Aortic smooth muscle cell (primary cell): Measurements from ENCODE around the genes GSX2, SRD5A3 and TMEM165.

GRCh38 chr4:54099835-54101199, at the start of gene GSX2:
Gene GSX2, plus strand, starts transcription at chr4:54100163.
- RRBS = under 1% methylated on average over 22 of the region's 114 CpGs

DNA sequence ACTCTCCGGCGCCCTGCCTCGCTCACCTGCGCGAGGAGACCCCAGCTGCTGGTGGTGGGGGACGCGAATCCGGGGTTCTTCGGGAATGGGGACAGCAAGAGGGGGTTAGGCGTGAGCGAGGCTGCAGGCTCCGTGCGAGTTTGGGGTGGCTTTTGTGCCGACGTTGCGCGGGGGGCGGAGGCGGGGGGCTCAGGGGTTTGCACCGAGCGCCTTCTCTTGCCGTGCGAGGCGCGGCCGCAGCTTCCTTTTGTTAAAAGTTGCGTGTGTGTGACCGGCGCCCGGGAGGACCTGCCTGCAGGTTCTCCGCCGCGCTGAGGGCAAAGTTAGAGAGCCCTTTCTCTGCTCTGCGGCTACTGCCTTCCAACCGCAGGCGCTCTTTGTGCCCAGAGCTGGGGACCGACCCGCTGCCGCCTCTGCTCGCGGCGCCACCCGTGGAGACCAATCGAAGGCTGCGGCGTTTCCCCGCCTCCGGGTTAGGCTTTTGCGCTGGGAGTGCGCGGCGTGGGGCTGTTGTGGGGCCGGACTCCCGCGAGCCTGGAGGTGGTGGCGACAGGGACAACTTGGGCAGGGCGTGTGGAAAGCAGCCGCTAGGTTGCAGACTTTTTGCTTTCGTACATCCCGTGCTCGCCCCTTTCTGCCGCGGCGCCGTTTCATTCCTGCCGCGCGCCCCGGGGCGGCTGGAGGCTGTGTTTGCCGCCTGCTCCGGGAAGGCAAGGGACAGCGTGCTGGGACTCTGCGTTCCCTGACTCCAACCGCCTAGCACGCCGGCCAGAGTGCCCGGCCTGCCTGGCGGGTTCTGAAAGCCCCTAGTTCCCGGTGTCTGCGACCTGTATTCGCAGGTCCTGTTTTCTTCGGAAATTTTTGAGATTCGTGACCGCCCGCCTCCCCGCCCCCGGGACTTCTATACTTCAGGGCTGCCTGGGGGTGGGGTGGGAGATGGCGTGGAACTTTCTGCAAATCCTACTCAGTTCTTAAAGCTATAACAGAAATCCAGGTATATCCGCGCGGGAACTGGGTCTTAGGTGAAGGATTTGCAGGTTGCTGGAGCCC, 804 bp downstream of the KIT start:
- RRBS = 2% methylated on average over 28 of the region's 92 CpGs

- RRBS = 1% methylated on average over 30 of the region's 100 CpGs
Measured at GRCh38 chr4:55345811-55346923, at the start of gene SRD5A3. Gene SRD5A3, plus strand, starts transcription at chr4:55346242.

- RRBS = 1% methylated on average over 60 of the region's 96 CpGs
Measured at GRCh38 chr4:55395237-55396276, at the start of gene TMEM165. Gene TMEM165, plus strand, starts transcription at chr4:55395957.

DNA sequence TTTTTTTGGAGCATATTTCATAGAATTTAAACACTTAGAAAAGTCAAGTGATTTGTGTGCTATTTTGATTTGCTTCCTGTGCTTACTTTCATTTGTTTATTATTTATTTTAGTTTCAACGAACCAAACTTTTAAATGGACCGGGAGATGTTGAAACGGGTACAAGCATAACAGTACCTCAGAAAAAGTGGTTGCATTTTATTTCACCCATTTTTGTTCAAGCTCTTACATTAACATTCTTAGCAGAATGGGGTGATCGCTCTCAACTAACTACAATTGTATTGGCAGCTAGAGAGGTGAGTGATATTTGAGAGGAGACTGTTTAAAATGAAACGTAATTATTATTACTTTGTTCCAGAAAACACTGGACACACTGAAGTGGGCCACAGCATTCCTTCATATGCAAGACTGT, 21.9 kb downstream of the TMEM165 start:
- RRBS = no CpG with 5 or more reads among the region's 5 CpGs

DNA sequence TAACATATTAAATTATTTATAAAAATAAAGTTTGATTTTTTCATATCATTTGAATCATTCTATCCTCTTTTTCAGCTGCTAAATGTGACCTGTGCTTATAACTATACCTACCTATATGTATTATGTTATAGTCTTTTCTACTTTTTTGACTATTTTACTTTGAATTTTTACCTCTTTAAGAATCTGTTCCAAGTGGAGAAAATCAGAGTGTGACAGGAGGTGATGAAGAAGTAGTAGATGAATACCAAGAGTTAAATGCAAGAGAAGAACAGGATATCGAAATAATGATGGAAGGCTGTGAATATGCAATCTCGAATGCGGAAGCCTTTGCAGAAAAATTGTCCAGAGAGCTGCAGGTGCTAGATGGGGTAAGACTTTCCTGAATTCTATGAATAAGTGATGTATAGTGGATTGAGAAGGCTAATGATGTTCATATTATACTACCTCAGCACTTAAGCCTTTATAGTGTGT, 14.7 kb downstream of the EXOC1 start:
- RRBS = no CpG with 5 or more reads among the region's 3 CpGs

DNA sequence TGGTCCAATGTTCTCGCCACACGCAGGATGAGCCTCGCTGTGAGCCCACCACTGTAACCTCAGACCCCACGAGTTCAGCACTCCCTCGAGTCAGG, 288 bp upstream of the CRACD start:
- RRBS = no CpG with 5 or more reads among the region's 5 CpGs

GRCh38 chr4:56212637-56213180, 163.8 kb downstream of the CRACD start:
- RRBS = no CpG with 5 or more reads among the region's 2 CpGs

DNA sequence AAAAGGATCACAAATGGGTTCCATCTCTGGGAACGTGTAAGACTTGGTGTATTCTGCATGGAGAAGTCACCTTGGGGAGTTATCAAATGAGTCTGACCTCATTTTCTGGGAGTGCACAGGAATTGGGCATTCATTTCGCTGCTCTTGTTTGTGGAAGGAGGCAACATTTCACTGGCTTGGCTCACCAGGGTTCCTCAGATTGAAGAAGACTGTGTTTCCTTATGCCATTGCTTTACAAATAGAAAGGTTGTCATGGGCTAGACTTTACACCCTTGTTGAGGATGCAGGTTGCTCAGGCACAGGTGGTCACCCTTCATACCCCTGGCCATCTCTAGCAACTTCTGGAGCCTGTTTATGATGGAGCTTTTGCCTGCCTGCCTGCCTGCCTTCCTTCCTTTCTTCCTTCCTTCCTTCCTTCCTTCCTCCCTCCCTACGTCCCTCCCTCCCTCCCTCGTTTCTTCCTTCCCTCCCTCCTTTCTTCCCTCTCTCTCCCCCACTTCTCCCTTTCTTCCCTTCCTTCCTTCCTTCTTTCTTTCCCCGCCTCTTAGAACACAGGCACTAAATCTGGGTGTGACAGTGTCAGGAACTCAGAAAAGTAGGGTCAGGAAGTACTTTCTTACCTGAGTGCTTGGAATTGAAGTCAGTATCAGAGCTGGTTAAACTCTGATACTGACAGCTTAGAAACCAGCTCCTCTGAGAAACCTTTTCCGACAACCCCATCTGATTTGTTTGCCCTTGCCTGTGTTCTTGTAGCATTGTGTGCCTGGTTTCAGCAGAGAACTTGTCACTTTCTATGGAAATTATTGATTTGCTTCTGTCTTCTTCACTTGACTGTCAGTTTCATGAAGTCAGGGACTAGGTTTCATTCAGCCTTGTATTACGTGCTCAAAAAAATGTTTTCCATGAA, 114.1 kb downstream of the AASDH start:
- RRBS = no CpG with 5 or more reads among the region's 7 CpGs

DNA sequence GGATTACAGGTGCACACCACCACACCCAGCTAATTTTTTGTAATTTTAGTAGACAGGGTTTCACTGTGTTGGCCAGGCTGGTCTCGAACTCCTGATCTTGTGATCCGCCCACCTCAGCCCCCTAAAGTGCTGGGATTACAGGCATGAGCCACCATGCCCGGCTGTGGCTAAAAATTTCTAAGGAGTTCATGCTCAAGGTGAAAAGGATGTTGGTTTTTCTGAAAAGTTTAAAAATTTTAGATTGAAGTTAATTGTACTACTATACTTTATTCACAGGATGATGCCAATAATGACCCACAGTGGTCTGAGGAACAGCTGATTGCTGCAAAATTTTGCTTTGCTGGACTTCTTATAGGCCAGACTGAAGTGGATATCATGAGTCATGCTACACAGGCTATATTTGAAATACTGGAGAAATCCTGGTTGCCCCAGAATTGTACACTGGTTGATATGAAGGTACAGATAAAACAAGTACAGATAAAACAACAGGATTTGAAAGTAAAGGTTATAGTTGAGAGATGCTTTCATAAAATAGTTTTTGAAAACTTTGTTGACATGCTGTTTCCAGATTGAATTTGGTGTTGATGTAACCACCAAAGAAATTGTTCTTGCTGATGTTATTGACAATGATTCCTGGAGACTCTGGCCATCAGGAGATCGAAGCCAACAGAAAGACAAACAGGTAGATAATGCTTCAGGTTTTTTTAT, 12.2 kb downstream of the PAICS start:
- RRBS = no CpG with 5 or more reads among the region's 4 CpGs

DNA sequence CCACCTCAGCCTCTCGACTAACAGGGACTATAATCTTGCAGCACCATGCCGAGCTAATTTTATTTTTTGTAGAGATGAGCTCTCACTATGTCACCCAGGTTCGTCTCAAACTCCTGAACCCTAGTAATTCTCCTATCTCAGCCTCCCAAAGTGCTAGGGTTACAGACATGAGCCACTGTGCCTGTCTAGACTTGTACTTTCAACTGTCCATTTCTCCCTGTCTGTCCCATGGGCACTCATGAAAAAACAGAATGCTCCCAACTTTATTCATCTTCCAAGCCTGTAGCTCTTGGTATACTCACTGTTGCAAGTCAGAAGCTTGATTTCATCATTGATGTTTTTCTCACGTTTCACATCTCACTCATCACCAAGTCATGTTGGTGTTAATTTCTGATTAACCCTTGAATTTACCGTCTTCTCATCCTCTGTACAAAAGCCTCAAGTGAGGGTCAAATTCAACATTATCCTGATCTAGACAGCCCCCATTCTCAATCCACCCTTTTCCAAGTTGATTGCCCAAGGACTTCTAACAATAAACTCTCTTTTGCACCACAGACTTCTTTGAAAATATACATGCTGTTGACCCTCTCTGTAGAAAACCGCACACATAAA, 7.3 kb upstream of the SRP72 start:
- RRBS = no CpG with 5 or more reads among the region's 6 CpGs

DNA sequence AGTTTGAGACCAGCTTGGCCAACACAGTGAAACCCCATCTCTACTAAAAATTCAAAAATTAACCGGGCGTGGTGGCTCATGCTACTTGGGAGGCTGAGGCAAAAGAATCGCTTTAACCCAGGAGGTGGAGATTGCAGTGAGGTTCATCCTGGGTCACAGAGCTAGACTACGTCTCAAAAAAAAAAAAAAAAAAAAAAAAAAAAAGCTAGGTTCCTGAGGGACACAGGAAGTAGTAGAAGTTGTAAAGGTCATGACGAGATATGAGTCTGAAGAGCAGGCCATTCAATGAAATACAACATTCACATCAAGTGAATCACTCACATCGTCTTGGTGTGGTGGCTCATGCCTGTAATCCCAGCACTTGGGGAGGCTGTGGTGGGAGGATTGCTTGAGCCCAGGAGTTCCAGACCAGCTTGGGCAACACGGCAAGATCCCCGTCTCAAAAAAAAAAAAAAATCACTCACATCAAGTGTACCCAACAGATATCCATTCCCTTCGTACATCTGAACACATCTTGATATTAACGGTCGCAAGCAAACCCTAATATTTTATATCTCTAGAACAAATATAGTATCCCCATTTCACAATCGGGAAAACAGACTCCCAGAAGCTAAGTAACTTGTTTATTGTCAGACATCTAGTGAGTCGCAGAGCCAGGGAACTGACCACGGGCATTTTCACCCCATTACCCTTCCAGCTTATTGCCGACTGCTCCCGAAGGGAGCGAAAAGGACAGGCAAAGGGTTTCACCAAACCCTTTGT, 930 bp upstream of the SRP72 start:
- RRBS = no CpG with 5 or more reads among the region's 17 CpGs

GRCh38 chr4:56755901-56756428, 65.5 kb downstream of the SPINK2 start:
- RRBS = no CpG with 5 or more reads among the region's 7 CpGs

GRCh38 chr4:56762989-56763332, 58.5 kb downstream of the SPINK2 start:
- RRBS = no CpG with 5 or more reads among the region's 5 CpGs

DNA sequence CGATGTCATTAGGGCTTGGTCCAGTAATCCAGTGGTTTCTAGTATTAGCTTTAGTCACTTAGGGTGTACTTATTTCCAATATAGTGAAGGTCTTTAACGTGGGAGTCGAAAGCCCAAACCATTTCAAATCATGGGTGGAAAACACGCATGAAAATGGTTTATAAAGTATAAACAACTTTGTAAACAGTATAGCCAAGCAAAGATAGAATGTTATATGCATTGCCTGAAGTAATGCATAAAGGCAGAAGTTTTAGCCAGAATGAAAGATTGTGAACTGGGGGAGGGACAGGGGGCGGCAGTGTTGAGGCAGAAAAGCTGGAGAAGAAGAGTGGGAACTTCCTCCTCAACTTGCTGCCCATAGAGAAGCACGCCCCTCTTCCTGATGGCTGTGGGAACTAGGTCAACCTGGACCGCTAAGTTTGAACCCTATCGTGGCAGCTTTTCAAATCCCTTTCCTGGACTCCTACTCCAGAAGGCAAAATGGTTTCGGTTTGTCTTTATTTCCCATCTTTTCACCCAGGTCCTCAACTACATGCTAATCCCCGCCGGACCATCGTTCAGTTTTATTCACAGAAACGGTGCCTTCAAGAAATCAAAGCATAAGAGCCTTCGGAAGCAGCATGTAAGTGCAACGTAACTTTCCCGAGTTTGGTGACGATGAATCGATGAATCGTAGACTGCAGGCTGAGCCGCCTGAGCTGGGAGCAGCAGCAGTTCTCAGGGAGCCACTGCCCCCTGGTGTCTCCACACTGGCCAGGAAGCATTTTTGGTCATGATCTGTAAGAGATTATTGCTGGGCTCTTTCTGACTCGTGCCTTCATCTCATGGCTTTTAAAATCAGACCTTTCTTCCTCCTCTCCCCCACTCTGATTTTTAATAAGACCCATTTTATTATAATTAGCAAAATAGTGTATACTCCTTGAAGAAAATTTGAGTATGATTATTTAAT, 21.6 kb downstream of the SPINK2 start:
- RRBS = no CpG with 5 or more reads among the region's 21 CpGs

GRCh38 chr4:57109453-57109888, 714 bp downstream of the IGFBP7 start:
- RRBS = no CpG with 5 or more reads among the region's 30 CpGs

GRCh38 chr4:58301232-58302098, 1191.3 kb upstream of the IGFBP7 start:
- RRBS = no CpG with 5 or more reads among the region's 4 CpGs

DNA sequence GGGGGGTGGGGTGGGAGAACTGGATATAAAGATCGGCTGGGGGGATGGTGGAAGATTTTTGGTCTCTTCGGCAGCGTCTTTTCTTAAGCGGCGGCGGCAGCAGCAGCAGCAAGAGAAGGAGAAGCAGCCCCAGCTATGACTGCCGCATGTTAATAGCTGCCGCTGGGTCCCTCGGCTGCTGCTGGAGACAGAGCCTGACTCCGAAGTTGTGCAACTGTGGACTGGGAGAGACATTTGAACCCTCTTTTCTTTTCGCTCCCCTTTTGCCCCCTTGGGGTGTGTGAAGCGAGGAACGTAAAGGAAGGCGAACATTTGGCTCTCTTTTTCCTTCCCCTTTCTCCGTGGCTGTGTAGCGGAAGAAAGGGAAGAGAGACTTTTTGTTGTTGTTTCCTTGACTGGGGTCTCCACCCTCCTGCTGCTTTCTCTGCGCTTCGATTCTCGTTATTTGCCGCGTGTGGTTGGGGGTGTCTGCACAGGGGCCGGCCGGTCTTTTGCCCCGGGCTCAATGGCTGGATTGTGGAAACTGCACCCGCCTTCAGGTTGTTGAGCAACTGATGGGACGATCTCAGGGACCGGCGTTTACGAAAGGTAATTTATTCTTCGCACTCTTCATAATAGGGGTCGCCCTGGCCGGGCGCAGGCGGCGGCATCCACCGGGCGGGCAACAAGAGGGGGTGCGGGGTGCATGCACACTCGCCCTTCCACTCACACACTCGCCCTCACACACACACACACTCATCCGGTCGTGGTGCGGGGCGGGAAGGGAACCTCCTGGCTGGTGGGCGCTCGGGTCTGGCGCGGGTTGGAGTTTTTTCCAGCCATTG, 1.3 kb downstream of the ADGRL3 start:
- RRBS = 2% methylated on average over 12 of the region's 48 CpGs

DNA sequence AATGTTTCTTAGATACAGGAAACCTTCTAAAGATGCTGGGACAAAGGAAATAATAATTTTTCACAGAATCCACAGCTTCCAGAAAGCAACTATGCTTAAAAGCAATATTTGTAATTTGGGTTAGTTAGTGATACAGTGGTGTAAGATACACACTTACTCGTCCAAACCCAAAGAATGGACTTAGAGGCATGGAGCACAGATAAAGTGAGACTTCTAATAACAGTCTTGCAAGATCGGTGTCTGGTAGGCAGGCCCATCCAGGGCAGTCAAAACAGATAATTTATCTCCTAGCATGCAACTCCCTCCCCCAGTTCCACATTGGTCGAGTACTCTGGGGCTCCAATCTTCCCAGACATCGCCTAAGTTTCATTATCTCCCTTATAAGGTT, 471.5 kb downstream of the TECRL start:
- RRBS = no CpG with 5 or more reads among the region's 4 CpGs